ENCODE results near the genes PRPS2, TLR8 and BMX.

GRCh38 chrX:12790814-12791616, at the start of gene PRPS2:
Gene PRPS2 (plus strand): TSS chrX:12791412.
- RRBS, result 7% methylated on average over 4 of the region's 54 CpGs

DNA sequence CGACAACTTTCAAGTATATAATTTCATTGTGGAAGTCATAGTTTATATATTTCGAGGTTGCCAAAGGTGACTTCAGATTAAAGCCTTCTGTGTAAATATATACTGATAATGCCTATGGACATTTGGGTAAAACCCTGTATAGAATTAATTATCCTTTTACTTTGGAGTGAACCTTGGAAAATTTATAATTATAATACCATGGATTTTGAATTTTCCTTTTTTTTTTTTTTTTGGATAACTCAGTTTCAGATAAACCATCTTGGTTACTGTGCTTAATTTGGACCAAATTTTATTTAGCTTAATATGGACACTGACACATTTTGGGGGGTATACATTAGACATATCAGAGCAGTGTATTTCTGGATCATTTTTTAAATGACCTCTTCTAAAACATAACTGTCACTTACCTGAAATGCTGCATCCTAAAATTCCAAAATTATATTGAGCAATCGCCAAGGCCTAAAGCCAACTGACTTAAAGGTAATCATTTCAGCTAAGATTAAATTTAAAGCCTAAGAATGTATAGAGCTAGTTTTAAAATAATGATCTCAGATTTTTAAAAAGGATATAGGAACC, 32.0 kb downstream of the PRPS2 start:
- RRBS, result no CpG with 5 or more reads among the region's 3 CpGs

DNA sequence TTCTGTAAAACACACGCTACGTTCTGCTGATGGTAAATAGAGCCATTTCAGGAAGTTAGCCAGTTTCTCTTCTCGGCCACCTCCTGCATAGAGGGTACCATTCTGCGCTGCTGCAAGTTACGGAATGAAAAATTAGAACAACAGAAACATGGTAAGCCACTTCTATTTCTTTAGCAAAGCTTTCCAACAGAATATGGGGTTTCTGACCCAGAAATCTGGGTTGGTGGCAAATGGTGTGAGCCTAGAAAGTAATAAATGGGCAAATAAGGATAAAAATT, at the start of gene TLR8:
TSS of gene TLR8 (plus strand) at position 62 of the 278 bp plus-strand sequence.
- RRBS, result no CpG with 5 or more reads among the region's 5 CpGs

- RRBS, result no CpG with 5 or more reads among the region's 7 CpGs
These were observed 20.0 kb upstream of the TMSB4X start for GRCh38 chrX:12954852-12955390.

GRCh38 chrX:12984361-12985435, 9.8 kb downstream of the TMSB4X start:
- RRBS, result no CpG with 5 or more reads among the region's 6 CpGs

DNA sequence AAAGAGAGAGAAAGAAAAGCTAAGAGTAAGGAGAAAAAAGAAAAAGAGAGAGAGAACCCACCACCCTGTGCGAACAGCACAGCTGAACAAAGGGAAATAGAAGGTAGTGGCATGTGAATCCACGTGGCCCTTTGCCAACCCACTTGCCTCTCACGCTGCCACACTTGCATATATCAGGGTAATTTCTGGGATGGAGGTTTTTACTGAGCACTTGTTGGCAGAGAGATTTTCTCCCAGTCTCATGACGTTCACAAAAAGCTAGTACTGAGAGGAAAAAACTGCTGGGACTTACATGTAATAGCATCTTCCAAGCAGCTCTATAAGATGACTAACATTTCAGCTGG, 31.1 kb downstream of the TMSB4X start:
- RRBS, result no CpG with 5 or more reads among the region's 4 CpGs

DNA sequence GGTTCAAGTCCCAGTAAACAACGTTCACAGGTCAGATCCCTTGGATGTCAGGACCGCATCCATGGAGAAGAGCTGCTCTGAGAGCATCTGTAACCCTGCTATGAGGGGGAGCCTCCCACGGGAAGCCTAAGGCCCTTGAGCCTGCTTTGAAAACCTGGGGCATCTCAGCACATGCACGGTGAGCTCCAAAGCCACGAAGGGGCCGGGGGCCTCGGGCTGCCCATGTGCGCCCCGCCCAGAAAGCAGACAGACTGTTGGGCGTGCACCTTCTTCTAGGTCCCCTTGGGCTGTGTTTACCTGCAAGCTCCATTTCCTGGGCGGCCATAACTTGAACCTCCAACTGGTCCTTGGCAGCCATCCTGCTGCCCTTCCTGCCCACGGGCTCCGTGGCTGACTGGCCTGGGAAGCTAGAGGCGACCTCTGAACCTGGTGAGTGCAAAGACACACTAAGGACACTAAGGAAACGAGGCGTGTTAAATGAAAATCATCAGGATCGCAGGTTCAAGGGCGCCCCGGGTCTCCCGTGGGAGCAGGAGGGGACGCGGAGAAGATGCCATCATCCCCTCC, 905 bp downstream of the FAM9C start:
- RRBS, result 98% methylated on average over 4 of the region's 22 CpGs

- RRBS, result no CpG with 5 or more reads among the region's 6 CpGs
These were observed 41.0 kb upstream of the FAM9C start for GRCh38 chrX:13085462-13085872.

DNA sequence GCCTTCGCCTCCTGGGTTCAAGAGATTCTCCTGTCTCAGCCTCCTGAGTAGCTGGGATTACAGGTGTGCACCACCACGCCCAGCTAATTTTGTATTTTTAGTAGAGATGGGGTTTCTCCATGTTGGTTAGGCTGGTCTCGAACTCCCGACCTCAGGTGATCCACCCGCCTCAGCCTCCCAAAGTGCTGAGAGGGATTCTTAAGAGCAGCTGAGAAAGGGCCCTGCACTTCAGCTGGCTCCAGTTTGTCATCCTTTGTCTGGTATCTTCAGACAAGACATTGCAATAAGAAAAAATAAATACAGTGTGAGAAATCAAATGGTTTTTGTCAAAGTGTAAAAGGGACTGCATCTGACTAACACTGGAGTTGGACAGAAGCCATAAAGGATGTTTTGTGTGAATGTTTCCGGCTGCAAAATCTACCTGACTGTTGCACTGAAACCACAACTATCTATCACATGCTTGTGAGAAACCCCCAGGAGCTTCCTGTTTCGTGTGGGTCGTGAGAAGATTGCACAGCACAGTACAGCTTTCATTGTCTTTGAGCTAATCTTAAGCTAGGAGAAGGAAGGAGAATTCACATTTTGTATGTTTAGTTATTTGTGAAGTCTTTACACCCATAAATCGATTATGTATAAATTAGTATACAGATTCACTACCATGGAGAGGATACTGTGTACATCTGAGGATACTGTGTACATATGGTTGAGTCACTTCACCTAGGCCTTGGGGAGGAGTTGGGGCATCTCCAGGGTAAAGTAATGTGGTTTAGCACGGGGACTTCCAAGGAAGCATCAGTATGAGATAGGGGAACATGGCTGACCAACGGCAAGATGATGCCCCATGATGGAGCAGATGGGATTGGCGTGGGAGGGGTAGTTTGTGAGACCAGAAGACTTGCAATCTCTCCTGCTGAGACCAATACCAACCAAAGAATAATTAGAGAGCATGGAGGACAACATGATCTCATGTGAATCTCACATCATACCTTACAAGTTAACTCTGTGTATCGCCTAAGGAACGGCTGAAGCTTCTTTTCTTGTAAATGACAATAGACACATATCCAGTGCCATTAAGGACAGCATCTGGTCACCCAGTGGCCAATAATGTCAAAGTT, 42.9 kb upstream of the FAM9C start:
- RRBS, result no CpG with 5 or more reads among the region's 14 CpGs

DNA sequence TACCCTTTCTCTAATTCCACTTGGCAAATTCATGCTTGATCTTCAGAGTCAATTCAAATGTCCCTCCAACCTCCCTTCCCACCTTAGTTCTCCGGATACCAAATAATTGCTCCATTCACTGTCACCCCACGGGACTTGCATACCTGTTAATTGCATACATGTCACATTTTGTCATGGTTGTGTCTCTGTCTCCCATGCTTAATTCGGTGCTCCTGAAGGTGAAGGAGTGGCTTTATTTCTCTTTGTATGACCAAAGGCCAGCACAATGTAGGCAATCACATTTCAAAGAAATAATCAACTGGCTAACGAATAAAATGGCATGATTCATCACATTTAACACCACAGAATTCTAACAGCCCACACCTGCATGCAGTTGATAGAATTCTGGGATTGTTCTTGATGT, 59.3 kb downstream of the ATXN3L start:
- RRBS, result no CpG with 5 or more reads among the region's 4 CpGs

DNA sequence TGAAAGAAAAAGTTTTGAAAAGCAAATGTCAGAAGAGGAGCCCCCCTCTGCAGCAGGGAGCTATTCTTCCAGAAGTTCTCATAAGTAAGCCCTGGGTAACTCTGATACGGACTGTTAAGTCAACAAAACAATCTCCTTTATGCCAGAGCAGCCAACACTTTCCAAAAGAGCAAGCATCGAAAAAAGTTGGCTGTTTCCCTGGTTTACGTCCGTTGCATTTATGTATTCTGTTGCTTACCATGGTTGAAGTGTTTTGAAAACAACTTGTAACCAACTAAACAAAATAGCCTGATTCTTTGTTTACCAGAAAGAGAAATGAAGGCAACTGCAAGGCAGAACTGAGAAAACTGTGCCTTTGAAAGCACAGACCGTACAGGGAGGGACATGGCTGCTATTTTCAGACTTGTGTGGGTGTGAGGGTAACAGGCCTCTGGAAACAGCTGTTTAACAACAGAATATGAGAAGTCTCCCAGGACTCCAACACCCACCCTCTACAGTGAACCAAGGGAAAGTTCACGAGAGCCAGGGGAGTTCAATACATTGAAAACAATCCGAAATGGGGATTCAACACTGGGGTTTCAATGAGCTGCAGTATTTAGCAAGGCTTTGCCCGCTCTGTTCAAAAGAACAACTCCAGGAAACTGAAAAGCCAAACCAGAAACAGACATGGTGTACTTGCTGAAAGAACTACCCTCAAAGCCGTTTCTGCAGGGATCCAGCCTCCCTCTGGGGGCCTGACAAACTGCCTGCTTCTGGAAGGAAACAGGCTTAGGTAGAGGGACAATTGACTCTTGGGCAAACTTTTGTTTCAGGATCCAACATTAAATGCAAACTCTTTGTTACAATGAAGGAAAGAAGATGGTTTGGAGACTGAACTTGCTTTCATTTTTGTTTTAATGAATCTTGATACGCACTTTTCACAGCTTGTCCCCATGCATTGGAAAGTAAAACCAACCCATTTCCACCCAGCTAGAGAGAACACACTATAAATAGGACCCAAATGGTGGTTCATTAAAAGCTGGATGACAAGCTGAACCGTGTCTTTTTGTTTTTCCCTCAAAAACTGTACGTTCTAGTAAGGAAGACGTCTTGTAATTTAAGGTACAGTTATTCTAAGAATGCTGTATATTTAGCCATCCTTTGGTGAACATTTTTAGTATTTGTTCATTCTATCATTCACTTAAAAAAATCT, 95.6 kb upstream of the EGFL6 start:
- RRBS, result no CpG with 5 or more reads among the region's 13 CpGs

- RRBS, result no CpG with 5 or more reads among the region's 4 CpGs
These were observed 12.2 kb downstream of the OFD1 start for GRCh38 chrX:13746776-13747070.

GRCh38 chrX:13933099-13933679, 96.5 kb downstream of the GEMIN8 start:
- RRBS, result no CpG with 5 or more reads among the region's 3 CpGs

- RRBS, result no CpG with 5 or more reads among the region's 3 CpGs
These were observed 45.9 kb downstream of the GEMIN8 start for GRCh38 chrX:13983797-13984139.

- RRBS, result no CpG with 5 or more reads among the region's 23 CpGs
These were observed at the start of gene BMX for GRCh38 chrX:15500163-15501030. Gene BMX (plus strand): TSS chrX:15500807.

DNA sequence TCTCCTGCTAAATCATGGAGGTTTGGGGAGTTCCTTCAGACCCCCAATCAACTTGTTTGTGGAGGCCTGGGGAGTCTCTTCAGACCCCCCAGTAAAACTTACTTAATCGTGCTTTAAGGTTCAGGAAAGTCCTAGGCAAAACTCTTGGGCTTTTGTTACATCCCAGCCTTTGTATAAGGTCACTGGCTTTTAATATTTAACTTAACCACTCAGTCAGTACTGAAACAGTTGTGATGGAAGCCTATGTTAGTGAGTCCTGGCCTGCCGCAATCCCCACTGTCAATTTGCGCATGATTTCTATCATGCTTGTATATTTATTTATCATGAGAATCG, 6.9 kb downstream of the SYAP1 start:
- RRBS, result no CpG with 5 or more reads among the region's 4 CpGs

DNA sequence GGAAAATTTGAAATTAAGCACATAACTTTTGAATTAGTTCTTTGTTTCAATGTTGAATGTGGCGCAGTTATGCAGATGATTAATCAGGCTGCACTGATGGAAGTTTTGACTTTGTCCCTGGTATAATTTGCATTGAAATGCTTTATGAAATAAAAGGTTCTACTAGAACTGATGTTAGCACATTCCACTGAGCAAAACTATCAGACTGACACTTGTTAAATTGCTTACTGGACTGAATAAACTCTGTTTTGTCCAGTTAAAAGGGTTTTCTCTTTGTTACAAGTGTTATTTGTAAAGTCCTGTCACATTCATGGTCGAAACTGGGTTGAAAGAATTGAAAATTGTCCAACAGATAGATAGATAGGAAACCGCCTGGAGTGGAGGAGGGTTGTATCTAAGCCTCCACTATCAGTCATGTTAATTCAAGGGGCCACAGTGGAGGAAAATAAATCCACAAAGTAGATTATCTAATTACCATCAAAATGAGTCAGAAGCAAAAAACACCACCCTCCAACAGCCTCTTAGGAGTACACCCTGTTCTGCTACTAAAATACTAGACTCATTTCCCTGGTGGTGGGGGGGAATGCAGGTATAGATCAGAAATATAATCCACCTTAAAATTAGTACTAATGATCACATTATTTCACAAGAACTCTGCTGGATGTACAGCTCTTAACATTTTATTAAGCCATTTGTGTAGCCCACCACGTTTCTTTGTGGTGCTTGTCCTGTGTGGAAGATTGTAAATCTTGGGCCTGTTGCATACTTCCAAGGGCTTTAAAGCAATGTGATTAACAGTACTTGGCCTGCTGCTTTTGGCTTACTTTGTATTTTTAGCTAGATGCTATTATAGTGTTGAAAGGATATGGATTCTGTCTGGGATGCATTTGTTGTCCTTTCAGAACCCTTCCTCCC, 26.9 kb downstream of the RBBP7 start:
- RRBS, result no CpG with 5 or more reads among the region's 4 CpGs

GRCh38 chrX:17347653-17348349, 27.2 kb upstream of the NHS start:
- RRBS, result no CpG with 5 or more reads among the region's 25 CpGs

GRCh38 chrX:17348350-17348566, 26.7 kb upstream of the NHS start:
- RRBS, result no CpG with 5 or more reads among the region's 10 CpGs

DNA sequence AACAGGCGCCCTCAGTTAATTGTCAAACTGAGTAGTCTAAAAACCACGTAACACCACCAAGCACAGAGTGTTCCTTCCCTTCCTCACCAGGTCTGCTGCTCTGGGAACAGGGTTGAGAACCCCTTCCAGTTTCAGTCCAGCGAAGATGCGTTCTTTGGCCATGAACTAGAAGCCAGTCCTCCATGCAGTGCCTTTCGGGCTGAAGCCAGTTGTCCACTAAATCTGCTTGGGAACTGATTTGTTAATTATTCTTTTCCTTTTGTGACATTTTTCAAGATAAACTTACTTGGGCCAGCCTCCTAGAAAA, 150.1 kb upstream of the SCML1 start:
- RRBS, result no CpG with 5 or more reads among the region's 5 CpGs